ENCODE results near the gene TMEM100.

GRCh38 chr17:51013942-51014438 lies 106.7 kb downstream of the SPAG9 start:
- RRBS, result no CpG with 5 or more reads among the region's 2 CpGs

DNA sequence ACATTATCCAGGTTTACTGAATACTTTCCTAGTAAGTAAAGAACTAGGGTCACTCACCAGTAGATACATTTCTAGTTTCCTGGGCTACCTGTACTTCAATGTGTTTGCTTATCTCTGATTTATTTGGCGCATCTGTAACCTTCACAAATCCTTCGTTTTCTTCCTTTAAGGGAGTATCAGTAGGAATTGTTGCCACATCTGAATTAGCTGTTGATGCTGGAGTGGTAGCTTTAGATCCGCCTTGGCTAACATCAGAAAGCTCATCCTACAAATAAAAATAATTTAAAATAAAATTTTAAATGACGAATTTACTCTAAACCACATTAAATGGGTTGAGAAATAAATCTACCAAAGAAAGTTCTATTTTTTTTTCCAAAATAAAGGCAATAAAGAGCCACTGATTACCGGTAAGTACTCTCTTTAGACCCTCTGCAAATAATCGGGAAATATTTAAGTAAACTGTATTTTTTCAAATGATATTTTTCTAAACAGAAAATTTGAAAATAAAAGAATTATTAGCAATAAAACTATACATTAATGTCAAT lies 99.5 kb downstream of the SPAG9 start:
- RRBS, result no CpG with 5 or more reads among the region's 6 CpGs

GRCh38 chr17:51029624-51030289 lies 90.9 kb downstream of the SPAG9 start:
- RRBS, result no CpG with 5 or more reads among the region's 3 CpGs

DNA sequence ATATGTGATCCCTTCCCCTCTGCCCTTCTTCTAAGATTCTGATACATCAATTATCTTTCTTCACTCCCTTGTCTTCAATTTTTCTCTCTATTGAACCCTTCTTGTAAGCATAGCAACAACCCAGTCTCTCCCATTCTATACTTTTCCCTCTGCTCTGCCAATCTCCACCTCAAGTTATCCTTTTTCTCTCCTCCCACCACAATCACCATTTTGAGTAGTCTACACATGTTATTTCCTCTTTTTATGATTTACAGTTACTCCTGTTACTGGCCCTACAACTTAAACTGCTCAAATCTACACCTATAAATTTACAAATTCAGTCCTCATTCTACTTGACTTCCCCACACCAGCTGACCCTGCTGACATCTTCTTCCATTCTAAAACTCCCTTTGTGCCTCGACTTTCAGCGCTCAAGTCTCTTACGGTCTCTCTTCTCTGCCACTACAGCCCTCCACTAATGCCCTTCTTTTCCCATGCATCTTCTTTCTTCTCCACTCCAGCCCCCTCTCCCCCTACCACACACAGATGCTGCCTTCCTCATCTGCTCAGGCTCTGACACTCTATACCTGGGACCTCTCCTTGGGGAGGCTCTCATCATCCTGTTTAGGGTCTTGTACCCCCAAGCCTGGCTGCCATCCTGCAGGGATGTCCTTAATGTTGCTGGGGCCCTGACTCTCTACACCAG lies 84.5 kb downstream of the SPAG9 start:
- RRBS, result no CpG with 5 or more reads among the region's 3 CpGs

- RRBS, result no CpG with 5 or more reads among the region's 1 CpG
These were observed 63.7 kb downstream of the SPAG9 start for GRCh38 chr17:51056698-51057546.

GRCh38 chr17:51151817-51152347 lies 1.5 kb upstream of the NME1 start:
- RRBS, result no CpG with 5 or more reads among the region's 30 CpGs

DNA sequence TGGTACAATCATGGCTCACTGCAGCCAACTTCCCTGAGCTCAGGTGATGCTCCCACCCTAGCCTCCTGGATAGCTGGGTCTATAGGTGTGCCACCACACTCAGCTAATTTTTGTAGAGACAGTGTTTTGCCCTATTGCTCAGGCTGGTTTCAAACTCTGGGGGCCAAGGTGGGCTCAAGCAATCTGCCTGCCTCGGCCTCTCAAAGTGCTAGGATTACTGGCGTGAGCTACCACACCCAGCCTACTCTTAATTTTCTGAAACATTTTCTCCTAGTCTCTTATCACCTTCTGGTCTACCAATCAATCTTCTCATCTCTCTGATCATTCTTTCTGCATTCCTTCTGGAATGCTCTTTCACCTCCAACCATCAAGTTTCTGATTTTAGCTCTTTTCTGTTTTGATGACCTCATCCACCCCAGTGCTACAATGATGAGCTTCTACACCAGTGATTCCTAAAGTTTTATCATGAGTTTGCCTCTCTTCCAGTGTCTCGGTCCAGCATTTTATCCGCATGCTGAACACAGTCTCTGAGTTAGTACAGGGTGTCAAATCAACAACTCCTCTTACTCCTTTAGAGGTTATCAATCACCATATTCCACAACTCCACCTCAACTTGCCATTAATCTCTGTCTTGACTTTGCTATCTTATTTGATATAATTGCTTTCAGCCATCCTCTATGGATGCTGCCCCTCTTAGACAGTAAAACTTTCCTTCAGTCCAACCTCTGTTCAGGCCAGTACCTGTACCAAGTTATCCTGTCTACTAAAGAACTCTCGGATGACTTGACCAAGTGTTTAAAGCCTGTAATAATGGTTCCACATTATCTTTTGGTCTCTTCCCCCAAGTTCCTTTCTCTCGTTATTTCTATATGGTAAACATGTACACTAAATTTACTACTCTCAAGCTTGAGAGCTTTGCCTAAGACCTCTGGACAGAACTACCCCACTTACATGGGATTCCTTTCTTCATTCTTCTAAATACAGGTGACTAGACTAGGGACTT lies 31.7 kb downstream of the NME2 start:
- RRBS, result no CpG with 5 or more reads among the region's 6 CpGs

GRCh38 chr17:51258624-51259071 lies 1.2 kb downstream of the MBTD1 start:
- RRBS, result no CpG with 5 or more reads among the region's 4 CpGs

GRCh38 chr17:51298132-51298800 lies 37.9 kb downstream of the UTP18 start:
- RRBS, result no CpG with 5 or more reads among the region's 10 CpGs

DNA sequence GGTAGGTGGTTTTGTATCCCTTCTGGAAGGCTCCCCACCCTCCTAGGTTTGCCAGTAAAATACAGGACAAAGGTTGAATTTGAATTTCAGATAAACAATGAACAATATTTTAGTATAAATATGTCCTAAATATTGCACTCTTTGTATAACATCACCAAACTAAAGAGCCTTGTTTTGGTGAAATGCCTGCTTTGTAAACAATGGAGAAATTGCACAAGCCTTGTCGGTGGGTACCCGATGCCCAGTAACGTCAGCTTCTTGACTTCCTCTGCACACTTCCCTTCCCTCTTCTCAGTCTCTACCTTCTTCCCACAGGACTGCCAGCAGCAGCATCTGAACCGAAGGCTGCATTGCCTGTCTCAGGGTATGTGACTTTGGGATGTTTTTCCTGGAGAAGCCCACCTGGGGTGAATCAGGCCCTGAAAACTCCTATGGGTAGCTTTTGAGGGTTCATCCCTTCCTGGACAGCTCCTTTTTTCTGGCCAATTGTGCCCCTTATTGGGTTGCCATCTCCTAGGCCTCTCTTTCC lies 113.9 kb downstream of the UTP18 start:
- RRBS, result no CpG with 5 or more reads among the region's 4 CpGs

DNA sequence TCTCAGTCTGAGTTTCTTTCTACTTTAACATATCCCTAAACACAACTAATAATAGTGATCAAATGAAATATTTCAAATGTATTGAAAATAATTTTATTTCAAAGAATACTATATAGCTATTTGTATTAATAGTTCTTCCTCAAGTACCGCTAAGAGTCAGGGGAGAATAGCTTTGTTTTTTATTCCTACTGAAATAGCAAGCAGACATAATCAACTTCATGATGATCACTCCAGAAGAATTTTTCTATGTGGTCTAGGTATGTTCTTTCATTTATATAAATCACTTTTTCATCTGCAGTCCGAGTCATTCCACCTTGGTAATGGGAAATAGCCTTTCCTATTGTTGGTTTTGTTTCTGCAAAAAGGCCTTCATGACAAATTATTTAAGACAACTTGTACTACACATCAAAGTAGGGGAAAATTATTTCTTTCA lies 453.7 kb upstream of the CA10 start:
- RRBS, result no CpG with 5 or more reads among the region's 2 CpGs

GRCh38 chr17:53924563-53924900 lies 101.8 kb downstream of the KIF2B start:
- RRBS, result no CpG with 5 or more reads among the region's 3 CpGs

DNA sequence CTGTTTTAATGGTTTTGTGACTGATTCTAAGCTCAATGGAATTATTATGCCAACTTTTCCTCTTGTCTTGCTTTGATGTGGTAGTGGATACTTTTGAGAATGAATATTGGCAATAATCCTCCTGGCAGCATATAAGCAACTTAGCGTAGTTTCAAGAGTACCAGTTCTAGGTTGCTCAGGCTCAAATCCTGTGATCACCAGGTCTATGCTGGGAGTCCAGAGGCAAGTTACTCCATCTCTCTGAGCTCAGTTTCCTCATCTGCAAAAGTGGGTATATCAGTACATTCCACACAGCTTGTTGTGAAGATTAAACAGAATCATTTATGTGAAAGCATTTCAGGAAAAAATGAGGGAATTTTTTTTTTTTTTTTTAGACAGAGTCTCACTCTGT lies 480.2 kb downstream of the KIF2B start:
- RRBS, result no CpG with 5 or more reads among the region's 1 CpG

DNA sequence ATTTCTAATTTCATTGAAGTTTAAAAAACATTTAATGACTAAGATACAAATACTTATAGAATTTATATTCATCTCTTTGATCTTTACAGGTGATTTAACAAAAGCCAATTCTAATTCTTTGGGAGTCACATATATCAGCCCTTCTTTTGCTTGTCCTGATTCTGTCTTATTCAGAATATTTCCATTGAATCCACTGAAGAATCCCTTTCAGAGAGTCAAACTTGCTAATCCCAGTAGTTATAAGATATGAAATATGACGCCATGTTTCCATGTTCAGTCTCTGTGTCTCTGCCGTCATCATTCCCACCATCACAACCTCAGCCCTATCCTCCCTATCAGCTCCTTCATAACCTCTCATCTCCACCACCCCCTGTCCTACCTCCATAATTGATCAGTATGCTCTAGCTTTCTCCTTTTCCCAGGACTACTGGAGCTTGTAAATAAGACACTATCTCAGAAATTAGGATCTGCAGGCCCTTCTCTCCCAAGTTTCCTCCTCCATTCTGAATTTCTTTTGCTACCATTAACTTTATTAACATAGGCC lies 159.9 kb upstream of the TOM1L1 start:
- RRBS, result no CpG with 5 or more reads among the region's 2 CpGs

- RRBS, result 4% methylated on average over 9 of the region's 22 CpGs
These were observed 915 bp downstream of the MMD start for GRCh38 chr17:55420685-55421155.

GRCh38 chr17:55422017-55422476 lies 412 bp upstream of the MMD start:
- RRBS, result 2% methylated on average over 10 of the region's 34 CpGs

- RRBS, result no CpG with 5 or more reads among the region's 2 CpGs
These were observed 5.3 kb upstream of the MMD start for GRCh38 chr17:55426812-55427450.

DNA sequence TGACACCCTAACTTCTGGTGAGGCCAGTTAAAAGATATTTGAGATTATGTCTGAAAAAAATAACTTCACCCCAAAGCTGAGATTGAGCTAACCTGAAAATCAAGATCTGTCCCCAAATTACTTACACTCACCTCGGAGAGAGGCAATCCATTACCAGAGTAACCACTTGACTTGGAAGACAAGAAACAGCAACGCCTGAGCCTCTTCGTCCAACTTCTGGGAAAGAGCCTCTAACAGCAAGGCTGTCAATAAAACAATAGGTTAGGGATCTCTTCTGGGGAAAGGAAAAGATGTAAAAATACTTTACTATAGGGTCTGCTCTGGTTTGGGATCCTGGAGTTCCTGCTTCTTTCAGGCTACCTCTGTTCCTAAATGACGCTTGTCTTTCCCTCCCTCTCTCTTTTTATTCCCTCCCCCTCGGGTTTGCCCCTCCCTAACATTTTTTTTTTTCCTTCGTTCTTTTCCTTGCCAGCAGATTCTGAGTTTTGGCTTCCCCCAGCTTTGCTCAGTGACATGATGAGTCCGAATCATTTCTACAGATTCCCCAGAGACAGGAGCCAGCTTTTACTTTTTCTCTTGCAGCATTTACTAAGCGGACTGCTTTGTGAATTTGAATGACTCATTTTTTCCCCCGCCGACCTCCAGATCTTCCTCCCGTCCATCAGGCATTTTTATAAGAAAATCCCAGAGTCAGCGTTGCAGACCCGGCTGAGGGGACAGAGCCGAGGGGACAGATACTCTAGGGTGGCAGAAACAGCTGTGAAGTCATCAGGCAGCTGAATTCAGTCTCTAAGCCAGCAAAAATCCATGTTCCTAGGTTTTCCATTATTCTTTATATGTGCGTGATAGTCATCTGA lies at the start of gene TMEM100:
TMEM100 (minus strand) TSS at position 377 of the 857 bp plus-strand sequence.
- RRBS, result no CpG with 5 or more reads among the region's 15 CpGs

DNA sequence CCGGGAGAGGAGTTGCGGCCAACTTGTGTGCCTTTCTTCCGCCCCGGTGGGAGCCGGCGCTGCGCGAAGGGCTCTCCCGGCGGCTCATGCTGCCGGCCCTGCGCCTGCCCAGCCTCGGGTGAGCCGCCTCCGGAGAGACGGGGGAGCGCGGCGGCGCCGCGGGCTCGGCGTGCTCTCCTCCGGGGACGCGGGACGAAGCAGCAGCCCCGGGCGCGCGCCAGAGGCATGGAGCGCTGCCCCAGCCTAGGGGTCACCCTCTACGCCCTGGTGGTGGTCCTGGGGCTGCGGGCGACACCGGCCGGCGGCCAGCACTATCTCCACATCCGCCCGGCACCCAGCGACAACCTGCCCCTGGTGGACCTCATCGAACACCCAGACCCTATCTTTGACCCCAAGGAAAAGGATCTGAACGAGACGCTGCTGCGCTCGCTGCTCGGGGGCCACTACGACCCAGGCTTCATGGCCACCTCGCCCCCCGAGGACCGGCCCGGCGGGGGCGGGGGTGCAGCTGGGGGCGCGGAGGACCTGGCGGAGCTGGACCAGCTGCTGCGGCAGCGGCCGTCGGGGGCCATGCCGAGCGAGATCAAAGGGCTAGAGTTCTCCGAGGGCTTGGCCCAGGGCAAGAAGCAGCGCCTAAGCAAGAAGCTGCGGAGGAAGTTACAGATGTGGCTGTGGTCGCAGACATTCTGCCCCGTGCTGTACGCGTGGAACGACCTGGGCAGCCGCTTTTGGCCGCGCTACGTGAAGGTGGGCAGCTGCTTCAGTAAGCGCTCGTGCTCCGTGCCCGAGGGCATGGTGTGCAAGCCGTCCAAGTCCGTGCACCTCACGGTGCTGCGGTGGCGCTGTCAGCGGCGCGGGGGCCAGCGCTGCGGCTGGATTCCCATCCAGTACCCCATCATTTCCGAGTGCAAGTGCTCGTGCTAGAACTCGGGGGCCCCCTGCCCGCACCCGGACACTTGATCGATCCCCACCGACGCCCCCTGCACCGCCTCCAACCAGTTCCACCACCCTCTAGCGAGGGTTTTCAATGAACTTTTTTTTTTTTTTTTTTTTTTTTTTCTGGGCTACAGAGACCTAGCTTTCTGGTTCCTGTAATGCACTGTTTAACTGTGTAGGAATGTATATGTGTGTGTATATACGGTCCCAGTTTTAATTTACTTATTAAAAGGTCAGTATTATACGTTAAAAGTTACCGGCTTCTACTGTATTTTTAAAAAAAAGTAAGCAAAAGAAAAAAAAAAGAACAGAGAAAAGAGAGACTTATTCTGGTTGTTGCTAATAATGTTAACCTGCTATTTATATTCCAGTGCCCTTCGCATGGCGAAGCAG lies 964 bp downstream of the NOG start:
- RRBS, result 1% methylated on average over 24 of the region's 105 CpGs

- RRBS, result no CpG with 5 or more reads among the region's 8 CpGs
These were observed 10.9 kb downstream of the C17orf67 start for GRCh38 chr17:56822754-56823383.